PC-3 (cell line): Measurements from ENCODE around the gene RPH3AL.

- RAMPAGE, long total RNA = no peak
Observed at GRCh38 chr17:230835-231370, 49.5 kb upstream of the DOC2B start.

GRCh38 chr17:319203-319682 is 33.4 kb downstream of the RPH3AL start:
- RAMPAGE, long total RNA = no peak

DNA sequence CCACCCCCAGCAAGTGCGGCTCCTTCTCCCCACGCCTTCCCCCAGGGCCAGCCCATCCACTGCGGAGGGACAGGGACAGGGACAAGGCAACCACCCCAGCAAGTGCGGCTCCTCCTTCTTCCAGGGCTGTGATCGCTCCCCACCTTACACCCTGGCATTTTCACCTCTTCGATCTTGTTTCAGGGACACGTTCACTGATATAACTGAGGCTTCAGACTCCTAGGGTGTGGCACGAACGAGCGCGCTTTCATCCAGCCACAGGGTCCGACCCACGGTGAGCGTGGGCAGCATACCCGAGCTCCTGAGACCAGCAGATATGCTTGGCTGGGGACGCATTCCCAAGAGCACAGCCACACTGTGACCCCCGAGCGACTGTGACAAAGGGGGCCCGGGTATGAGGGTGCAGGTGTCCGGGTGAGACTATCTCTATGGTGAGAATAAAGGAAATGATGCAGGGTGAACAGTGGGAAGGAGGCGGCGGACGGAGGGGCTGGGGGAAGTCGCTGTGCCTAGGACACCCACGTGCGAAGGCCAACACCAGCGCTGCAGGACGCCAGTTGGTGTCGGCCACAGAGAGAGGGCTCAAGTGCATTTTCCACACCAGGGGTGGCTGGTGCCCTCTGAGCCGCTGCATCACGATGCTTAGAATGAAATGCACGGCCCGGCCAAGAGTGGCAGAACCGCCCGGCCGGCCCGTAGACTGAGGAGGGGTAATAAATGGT is 17.6 kb downstream of the RPH3AL start:
- RAMPAGE, long total RNA = no peak

GRCh38 chr17:348597-349750 is 3.6 kb downstream of the RPH3AL start:
- RAMPAGE, long total RNA = no peak

GRCh38 chr17:352110-353031 is at the start of gene RPH3AL:
Gene RPH3AL (minus strand): TSS chr17:352807.
- RAMPAGE, long total RNA = no peak

GRCh38 chr17:382581-383436 is 27.3 kb upstream of the C17orf97 start:
- RAMPAGE, long total RNA = no peak

- RAMPAGE, long total RNA = no peak
Observed at GRCh38 chr17:416520-417136, 6.5 kb downstream of the C17orf97 start.

GRCh38 chr17:511349-511656 is 101.2 kb downstream of the C17orf97 start:
- RAMPAGE, long total RNA = no peak

GRCh38 chr17:781237-781859 is 732 bp downstream of the GLOD4 start:
- RAMPAGE, long total RNA = no peak

GRCh38 chr17:812699-813188 is 30.6 kb downstream of the MRM3 start:
- RAMPAGE, long total RNA = no peak

DNA sequence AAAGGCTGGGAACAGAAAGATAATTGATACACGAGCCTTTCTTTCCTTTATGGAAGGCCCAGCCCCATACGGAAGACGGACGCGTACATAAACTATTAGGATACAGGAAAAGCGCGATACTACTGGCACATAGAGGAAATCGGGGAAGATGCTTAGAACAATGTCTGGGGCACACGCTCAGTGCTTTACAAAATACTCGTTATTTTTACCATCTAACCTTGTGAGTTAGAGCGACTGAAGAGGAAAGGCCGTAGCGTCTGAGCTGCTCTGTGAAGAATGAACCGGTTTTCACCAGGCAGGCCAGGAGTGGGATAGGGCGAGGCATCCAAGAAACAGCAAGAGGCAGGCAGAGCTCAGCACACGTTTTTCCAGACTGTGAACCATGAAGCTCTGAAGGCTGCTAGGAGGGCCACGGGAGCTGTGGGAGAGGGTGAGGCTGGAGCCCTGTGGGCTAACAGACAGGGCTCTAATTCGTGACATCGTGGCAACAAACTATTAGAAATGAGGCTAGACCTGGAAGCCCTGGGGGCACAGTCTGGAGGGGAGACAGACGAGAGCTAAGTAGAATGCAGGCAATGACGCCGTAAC is 95.5 kb downstream of the MRM3 start:
- RAMPAGE, long total RNA = no peak

DNA sequence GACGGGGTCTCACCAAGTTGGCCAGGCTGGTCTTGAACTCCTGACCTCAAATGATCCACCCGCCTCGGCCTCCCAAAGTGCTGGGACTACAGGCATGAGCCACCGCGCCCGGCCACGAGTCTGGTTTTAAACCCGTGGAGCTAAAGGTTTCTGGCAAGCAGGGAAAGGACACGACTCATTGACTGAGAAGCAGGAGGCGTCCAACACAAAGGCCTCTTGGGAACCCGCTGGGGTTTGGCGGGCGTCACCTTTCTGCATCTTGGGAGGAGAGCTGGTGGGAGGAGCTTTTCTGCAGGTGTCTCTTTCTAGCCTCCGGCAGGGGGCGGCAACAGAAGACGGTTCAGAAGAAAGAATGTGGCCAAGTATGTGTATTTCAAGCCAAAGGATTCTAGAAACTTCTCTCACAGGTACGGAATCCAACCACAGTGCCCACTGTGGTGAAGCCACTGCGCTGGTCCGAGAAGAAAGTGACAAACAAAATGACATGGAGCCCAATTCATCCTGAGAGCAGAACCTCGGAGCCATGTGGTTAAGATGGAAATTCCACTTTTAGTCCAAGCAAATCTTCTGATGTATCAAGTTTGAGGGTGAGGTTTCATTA is 97.4 kb downstream of the MRM3 start:
- RAMPAGE, long total RNA = no peak

DNA sequence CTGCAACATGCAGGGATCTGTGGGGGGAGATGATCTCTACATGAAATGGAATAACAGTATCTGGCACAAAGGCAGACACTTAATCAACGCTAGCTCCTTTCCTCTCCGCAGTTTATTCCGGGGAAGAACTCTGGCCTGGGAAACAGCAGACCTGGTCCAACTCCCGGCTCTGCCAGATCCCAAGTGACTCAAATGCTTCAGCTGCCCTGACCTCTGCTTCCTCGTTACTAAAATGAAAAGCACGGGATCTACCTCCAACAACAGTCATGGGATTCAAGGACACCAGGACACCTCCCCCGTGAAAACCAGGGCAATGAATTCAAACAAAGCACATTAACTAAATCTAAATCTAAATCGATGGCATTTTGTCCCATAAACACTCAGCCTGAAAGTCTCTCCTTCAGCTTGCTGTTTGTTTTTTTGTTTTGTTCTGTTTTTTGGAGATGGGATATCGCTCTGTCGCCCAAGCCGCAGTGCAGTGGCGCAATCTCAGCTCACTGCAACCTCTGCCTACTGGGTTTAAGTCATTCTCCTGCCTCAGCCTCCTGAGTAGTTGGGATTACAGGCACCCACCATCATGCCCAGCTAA is 78.2 kb downstream of the NXN start:
- RAMPAGE, long total RNA = no peak

DNA sequence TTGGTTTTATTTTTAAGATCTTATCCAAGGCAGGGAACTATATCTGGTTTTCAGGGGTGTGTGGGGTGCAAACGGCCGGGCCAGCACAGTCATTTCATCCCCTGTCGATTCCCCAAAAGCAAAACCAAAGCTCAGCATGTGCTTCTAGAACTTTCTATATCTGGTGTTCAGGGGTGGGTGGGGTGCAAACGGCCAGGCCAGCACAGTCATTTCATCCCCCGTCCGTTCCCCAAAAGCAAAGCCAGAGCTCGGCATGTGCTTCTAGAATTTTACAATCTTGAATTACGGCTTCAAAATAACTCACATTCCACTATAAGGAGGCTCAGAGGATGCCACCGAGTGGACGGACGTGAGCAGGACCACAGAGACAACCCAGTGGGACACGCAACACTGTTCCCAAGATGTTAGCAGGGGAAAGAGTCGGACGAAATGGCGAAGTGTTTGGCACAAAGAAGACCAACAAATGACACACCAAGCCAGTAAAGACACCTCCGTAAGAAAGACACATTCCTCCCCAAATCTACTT is 29.1 kb downstream of the NXN start:
- RAMPAGE, long total RNA = no peak

DNA sequence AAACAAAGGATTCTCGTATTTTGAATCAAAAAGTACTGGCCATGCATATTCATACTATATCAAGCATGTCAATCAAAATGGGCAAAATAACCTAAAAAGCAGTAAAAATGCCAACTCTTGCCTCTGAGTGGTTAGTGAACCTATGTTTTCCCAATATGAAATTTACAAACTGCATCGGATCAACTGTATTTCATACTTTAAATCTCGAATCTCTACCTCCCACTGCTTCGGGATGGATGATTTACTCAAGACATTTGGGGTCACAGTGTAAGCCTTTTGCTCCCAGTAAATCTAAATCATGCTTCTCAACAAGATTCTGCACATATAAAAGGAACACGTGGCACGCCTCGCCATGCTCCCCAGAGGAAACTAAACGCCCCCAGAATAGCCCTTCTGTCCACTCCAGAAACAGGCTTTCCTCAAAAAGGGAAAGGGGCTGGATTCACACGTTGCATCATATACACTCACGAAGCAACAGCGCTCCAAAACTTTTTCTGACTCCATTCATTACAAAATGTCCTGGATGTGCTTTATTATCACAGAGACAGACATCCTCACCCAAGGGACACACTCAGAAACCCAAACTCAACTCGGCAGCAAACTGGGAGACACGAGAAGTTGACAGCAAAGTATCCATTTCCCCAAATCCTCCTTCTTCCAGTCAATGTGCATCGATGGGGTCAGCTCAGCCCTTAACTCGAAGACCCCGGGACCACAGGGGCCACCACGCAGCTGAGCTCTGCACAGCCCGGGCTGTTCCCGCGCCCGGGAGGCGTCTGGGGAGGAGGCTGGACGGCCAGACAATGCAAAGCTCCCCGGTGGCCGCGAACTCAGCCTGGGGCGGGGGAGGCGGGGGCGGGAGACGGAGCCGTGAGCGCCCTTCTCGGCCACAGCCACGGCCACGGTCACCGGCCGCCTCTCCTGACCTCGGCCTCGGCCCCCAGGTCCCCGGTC is 1.5 kb downstream of the NXN start:
- RAMPAGE, long total RNA = no peak

DNA sequence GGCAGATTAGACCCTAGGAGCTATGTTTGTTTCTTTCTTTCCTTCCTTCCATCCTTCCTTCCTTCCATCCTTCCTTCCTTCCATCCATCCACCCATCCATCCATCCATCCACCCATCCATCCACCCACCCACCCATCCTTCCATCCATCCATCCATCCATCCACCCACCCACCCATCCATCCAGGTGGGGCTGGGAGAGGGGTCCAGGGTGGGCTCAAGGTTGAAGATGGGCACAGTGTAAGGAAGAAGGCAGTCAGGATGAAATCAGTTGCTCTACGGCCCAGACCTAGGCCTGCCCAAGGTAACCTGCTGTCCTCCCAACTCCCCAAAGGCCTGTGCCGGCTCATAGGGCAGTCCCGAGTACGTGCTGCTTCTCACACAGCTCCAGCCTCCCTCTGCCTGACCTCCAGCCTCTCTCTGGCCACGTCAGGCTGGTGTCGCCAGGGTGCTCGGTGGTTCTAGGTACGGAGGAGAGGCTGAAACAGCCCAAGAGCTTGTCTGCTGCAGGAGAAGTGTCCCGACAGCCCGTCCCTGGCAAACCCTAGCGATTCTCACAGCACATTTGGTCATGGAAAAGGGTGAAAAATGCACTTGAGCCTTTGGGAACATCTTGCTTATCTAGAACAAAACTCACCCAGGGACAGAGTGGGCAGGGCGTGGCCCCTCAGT is 40.2 kb downstream of the TIMM22 start:
- RAMPAGE, long total RNA = no peak

DNA sequence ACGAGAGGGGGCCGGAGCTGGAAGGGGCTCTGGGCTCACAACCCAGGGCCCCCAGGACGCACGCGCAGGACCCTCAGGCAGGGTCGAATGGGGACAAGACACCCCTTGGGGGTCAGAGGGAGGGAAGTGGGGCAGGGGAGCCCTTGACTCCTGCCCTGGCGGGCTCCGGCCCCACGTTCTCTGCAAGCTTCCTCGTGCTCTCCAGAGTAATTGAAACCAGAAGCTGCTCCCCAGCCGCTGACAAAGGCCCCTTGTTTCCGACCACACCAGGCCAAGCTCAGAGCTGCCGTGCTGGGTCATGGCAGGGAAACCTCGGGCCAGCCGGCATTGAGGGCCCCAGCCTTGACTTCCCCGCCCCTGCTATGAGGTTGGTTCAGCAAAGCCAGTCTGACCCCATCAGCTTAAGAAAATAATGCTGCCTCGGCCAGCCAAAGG is 43.2 kb downstream of the TIMM22 start:
- RAMPAGE, long total RNA = no peak

DNA sequence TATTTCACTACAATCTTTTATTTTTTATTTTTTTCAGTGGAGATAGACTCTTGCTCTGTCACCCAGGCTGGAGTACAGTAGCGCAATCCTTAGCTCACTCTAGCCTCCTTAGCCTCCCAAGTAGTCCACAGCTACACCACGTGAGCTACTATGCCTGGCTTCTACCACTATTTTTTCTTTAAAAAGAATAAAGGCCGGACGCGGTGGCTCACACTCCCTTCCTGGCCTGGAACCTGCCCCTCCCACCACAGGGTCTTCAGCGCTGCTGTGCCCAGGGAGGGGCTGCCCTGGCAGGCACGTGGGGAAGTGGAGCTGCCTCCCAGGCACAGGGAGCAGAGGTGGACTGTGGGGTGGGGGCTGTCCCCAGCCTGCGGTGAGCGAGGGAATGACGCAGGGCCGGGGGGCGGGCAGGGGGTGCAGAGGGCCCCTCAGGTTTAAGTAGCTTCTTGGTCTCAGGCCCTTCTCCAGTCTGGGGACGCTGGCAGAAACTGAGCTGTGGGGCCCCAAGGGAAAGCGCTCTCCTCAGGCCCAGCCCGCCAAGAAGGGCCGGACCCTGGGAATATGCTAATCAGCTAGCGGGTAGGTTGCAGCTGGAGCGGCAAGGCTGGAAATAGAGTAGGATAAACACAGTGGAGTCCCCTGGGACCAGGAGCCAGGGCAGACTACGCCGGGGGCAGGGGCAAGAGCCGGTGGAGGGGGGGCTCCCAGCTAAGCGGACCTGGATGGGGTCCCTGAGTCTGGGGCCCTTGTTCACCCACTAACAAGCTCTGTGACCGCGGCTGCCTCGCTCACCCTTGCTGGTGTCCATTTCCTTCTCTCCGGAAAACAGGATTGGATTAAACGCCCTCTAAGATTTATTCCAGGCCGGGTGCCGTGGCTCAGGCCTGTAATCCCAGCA is 46.8 kb downstream of the TIMM22 start:
- RAMPAGE, long total RNA = no peak

DNA sequence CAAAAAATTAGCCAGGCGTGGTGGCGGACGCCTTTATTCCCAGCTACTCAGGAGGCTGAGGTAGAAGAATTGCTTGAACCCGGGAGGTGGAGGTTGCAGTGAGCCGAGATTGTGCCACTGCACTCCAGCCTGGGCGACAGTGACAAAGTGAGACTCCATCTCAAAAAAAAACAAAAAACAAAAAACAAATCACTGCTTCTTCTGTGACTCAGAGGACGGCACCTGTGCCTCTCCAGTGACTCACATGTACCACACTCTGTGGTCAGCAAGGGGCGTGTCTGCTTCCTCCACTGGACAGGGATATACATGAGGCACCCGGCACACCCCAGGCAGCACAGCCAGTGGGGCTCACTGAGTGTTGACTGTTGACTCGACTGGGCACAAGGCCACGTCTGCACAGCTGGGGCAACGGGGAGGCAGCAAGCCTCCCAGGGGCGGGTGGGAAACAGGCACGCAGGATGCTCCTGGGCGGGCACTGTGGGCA is 63.9 kb downstream of the TIMM22 start:
- RAMPAGE, long total RNA = no peak

DNA sequence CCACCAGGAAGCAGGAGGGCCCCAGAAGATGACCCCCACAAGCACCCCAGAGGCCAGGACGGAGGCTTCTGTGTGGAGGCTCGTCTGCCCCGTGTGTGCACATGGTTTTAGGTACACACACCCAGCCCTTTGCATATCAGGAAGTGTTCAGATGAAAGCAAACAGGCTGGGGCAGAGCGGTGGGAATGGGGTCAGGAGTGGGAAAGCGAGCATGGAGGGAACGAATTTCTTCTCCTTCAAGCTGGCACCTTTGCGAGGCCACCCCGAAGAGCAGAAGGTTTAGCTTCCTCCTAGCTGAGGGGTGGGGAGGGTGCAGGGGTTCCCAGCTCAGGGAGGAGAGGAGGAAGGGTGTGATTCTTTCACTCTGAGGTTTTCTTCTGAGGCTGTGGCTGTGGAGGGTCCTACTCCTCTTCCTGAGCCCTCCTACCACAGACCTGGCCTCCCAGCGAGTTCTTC is 83.6 kb downstream of the ABR start:
- RAMPAGE, long total RNA = no peak